Subcutaneous adipose tissue (tissue), 3 donors: Measurements from ENCODE around the genes RASD1 and SREBF1.

- PRO-cap: no peak
- RAMPAGE, long total RNA, 3 experiments: no peak in any of the 3 experiments
Measured at GRCh38 chr17:17385181-17386074, 82.3 kb downstream of the NT5M start.

- PRO-cap: unidirectional peak, minus-strand start at chr17:17420482; bidirectional peak, plus-strand start at chr17:17420632, minus-strand start at chr17:17420482; bidirectional peak, plus-strand start at chr17:17420883, minus-strand start at chr17:17420778
- RAMPAGE, long total RNA, 3 experiments: start-site peak on the plus strand in 1 of 3 experiments, at chr17:17420192-17420382 at its widest, 6 to 9 reads per replicate
Measured at GRCh38 chr17:17420127-17421180, 56.3 kb upstream of the MED9 start.

DNA sequence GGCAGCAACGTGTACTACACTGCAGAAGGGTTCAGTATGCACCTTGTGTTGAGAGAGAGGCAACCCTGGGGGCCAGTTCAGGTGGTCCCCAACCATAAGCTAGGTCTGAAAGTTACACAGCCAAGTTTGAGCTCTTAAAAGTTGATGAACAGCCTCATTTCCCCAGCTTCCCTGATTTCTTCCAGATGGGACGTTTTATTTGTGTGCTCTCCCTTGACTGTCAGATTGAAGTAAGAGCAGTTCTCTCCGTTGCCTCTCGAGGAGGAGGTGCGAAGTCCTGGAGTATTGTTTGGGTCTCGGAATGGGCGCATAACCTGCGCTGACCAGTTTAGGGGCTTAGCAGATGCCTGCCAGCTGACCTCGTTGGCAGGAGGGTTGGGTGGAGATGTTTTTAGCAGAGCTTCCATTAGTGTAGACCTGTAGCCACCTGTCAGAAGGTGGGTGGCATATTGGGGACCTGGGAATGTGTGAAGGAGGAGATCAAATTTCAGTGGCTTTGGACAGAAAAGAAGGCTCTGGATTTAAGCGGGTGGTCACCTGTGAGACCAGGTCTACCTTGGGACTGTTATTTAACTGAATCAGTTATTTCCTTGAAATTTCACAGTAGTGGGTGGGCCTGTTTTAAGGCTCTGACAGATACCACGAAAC is 3.7 kb downstream of the RASD1 start:
- PRO-cap: no peak
- RAMPAGE, long total RNA, 3 experiments: no peak in any of the 3 experiments

GRCh38 chr17:17495812-17496749 is at the start of gene RASD1:
RASD1 (minus strand) TSS chr17:17496395.
- PRO-cap: unidirectional peak, minus-strand start at chr17:17496131; bidirectional peak, plus-strand start at chr17:17496575, minus-strand start at chr17:17496395
- RAMPAGE, long total RNA, 3 experiments: start-site peak on the plus strand in 1 of 3 experiments, at chr17:17496516-17496538 at its widest, 5 reads per replicate; start-site peak on the minus strand in 2 of 3 experiments, at chr17:17496395-17496399 at its widest, 514 to 538 reads per replicate

DNA sequence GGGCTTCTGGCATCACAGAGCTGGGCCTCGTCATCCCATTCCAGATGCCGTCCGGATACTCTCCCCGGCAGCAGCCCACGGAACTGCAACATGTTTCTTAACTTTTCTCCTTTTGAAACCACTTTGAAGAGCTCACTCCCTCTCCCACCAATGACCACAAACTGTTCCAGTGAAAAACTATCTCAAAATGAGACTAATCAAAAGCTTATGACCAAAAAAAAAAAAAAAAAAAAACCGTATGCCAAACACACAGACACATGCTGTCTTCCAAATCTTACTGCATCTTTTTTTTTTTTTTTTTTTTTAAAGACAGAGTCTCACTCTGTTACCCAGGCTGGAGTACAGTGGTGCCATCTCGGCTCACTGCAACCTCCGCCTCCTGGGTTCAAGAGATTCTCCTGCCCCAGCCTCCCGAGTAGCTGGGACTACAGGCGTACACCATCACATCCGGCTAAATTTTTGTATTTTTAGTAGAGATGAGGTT is 17.4 kb downstream of the PEMT start:
- PRO-cap: unidirectional peak, minus-strand start at position 90 of the sequence; unidirectional peak, minus-strand start at position 152 of the sequence
- RAMPAGE, long total RNA, 3 experiments: no peak in any of the 3 experiments

DNA sequence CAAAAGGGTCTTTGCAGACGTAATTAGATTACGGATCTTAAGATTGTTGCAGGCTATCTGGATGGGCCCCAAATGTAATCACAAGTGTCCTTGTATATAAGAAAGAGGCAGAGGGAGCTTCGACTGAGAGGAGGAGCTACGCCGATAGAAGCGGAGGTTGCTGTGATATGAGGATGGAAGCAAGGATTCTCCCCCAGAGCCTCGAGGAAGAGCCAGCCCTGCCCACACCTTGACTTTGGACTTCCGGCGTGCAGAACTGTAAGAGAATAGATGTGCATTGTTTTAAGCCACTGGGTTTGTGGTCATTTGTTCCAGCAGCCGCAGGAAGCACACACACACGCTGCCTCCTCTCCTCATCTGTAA is 10.5 kb upstream of the RAI1 start:
- PRO-cap: no peak
- RAMPAGE, long total RNA, 3 experiments: no peak in any of the 3 experiments

DNA sequence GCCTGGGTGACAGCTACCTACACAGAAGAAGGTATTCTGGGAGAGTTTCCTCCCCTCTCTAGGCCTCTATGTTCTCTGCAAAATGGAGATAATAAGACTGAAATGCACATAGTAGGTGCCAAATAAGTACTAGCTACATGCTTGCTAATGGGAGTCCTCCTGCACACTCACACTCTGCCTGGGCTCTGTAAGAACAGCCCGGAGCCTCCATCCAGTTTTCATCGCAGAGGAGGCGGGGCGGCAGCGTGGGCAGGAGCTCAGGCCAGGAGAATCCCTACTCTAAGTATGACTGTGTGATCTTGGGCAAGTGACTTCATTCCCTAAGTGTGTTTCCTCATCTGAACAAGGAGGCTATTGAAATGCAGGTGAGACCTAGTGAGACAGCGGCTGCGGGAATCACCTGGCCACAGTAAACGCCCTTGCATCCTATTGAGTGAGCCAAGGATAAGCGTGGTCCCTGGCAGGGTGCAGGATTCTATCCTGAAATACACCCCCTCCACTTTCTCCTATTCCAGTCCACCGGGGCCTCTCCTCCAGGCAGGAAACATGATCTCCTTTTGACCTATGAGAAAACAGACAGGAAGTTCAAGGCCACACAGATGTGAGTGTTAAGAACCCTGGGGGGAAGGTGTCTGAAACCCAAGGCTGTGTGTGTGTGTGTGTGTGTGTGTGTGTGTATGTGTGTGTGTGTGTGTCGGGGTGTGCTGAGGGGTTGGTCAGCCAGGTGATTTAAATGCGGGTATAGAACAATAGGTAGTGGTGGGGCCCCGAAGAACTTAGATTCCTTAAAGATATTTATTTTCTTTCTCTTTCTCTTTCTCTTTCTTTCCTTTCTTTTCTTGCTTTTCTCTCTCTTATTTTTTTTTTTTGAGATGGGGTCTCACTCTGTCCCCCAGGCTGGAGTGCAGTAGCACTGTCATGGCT is 5.2 kb upstream of the RAI1 start:
- PRO-cap: no peak
- RAMPAGE, long total RNA, 3 experiments: no peak in any of the 3 experiments

- PRO-cap: no peak
- RAMPAGE, long total RNA, 3 experiments: no peak in any of the 3 experiments
Measured at GRCh38 chr17:17690332-17690703, 9.1 kb downstream of the RAI1 start.

DNA sequence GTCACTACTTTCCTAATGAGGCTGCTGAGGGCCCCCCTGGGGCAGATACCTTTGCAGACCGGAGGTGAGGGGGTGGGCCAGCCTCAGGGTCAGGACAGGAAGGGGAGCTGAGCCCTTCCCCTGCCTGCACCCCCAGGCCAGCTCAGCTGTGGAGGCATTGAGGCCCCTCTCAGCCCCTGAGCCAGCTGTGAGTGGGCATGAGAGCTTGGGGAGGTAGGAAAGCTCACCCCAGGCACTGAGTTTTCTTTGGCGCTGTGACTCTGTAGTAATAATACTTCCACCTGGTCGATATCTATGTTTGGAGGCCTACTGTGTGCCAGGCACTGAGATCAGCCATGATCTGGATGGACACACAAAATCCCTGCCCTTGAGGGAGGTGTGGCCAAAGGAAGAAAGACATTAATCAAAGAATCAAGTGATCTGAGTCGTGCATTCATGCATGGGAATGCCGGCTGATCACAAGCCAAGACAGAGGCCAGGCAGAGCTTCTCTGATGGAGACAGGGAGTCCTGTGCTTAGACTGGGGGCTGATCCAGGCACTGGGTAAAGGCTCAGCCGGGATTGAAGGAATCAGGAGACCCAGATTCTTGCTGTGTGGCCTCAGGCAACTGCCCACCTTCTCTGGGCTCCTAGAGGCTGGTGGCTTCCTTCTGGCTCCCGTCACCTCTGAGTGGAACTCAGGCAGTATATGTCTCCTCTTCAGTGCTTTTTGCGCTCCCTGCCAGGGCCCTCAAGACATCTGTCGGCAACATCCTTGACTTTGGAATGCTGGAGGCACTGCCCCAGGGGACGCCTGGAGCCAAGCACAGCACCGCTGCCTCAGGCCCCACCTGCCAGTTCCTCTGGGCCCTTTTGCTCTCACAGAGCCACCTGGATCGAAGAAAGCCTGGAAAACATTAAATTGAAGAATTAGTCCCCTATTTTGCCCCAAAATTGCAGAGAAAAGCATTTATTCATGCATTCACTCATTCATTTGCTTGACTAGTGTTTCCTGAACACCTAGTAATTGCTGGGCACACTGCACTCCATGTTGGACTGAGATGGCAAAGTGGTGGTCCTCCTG is 17.6 kb downstream of the RAI1 start:
- PRO-cap: unidirectional peak, plus-strand start at position 471 of the sequence
- RAMPAGE, long total RNA, 3 experiments: no peak in any of the 3 experiments

GRCh38 chr17:17713650-17714320 is 32.5 kb downstream of the RAI1 start:
- PRO-cap: unidirectional peak, minus-strand start at chr17:17713941
- RAMPAGE, long total RNA, 3 experiments: no peak in any of the 3 experiments

- PRO-cap: no peak
- RAMPAGE, long total RNA, 3 experiments: no peak in any of the 3 experiments
Measured at GRCh38 chr17:17723146-17723361, 41.8 kb downstream of the RAI1 start.

GRCh38 chr17:17738772-17739368 is 57.6 kb downstream of the RAI1 start:
- PRO-cap: no peak
- RAMPAGE, long total RNA, 3 experiments: no peak in any of the 3 experiments

- PRO-cap: no peak
- RAMPAGE, long total RNA, 3 experiments: no peak in any of the 3 experiments
Measured at GRCh38 chr17:17741314-17741779, 60.1 kb downstream of the RAI1 start.

DNA sequence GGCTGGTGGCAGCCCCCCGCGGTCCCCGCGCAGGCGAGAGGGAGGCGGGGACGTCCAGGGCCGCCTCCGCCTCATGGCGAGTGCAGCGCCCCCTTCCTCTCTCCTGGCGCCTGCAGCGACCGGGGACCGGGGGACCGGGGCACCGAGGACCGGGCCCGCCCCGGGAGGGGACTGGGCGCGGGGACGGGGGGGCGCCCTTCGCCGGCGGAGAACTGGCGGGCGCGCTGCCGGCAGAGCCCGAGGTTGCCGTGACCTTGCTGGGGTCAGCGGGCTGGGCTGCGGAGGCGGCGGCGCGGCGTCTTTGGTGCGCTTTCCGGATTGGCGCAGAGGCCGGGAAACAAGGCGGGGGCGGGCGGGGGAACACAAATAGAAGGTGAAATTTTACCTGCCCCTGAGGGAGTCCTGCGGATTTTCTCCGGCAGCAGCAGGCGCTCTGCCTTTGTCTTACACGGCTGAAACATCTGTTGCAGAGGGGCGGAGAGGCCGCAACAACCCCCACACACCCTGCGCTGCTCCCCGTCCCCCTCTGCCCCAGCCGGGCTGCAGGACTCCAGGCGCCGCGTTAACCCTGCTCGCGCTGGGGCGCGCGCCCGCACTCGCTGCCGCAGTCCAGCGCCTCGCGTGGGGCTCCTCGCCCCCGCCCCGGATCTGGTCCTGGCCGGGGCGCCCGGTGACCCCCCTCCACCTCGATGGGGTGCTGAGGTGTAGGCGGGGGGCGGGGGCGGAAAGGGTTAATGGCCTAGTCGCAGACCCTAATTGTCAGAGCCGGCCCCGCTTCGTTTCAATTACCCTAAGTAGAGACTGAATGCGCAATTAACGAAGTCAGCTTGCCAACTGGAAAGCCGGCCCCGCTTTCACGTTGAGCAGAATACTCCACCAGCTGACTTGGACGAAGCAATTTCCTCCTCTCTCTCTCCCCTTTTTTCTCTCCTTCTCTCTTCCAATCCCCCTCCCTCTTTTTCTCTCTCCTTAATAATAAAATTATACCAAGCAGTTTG is 53.4 kb downstream of the SREBF1 start:
- PRO-cap: no peak
- RAMPAGE, long total RNA, 3 experiments: no peak in any of the 3 experiments

DNA sequence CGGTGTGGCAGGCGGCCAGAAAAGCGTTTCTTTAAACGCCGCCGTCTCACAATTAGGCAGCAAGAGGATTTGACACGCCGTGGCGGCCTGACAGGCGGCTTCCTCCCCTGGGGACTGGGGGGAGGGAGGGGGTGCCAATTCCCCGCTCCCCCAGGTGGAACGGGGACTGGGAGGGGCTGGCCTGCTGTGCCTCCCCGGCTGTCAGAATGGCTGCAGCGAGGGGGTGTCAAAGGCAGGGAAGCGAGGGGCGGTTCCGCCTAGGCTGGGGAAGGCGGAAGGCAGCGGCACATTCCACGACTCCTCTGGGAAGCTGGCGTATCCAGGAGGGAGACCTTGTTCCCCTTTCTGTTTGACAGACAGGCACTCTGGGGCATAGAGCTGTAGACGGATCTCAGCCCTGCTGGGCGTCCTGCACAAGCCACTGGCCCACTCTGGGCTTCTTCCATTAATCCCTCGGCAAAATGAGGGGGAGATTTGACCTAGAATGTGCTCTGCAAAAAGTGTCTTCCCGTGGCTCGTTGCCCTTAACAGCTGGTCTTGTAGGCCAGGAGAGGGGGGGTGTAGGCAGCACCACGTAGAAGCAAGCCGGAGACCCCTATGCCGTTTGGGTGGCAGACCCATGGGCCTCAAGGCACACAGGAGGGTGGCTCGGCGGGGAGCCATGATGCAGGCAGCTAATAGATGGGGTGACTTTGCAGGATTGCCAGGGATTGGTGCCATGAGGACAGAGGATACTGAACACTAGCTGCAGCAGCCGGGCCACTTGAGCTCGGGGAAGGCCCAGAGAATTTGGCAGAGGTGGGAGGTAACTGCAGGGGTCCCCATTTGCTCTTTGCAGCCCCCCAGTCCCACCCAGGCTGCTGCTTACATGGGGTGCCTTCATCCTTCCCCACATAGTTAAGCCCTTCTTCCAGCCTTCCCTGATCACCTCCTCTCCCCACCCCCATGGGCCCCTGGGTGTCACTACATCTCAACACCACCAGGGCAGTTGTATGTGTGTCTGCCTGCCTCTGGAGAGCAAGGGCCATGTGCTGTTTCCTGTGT is 52.4 kb downstream of the SREBF1 start:
- PRO-cap: no peak
- RAMPAGE, long total RNA, 3 experiments: no peak in any of the 3 experiments

DNA sequence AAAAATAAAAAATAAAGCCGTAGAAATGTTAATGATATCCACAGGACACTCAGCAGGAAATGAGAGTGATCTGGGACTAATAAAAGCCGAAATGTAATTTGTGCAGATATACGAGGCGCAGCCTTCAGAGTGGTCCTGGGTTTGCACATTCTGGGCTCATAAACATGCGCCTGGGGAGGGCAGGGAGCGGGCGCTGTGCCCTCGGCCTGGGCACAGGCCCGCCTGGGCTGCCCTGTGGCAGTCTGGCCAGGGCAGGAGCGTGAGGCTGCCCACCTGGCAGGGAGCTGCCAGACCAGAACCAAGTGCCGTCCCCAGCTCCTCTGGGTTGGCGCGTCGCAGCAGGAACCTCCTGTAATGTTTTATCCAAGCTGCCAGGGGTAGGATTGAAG is 46.2 kb downstream of the SREBF1 start:
- PRO-cap: no peak
- RAMPAGE, long total RNA, 3 experiments: no peak in any of the 3 experiments

GRCh38 chr17:17816052-17816366 is 20.8 kb downstream of the SREBF1 start:
- PRO-cap: no peak
- RAMPAGE, long total RNA, 3 experiments: no peak in any of the 3 experiments

- PRO-cap: no peak
- RAMPAGE, long total RNA, 3 experiments: no peak in any of the 3 experiments
Measured at GRCh38 chr17:17817415-17818039, 19.3 kb downstream of the SREBF1 start.

DNA sequence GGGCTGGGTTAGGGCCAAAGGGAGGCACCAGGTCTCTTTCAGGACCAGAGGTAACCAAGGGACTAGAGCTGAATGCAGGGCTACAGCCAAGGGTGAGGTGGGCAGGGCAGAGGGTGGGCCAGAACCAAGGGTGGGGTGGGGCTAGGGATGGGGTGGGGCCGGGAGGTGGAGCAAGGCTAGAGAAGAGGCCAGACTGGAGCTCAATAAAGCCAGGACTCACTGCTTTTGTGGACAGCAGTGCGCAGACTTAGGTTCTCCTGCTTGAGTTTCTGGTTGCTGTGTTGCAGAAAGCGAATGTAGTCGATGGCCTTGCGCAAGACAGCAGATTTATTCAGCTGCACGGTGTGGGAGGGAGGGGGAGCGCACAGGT is 18.8 kb downstream of the SREBF1 start:
- PRO-cap: no peak
- RAMPAGE, long total RNA, 3 experiments: no peak in any of the 3 experiments

GRCh38 chr17:17836457-17837277 is at the start of gene SREBF1:
SREBF1 (minus strand) TSS chr17:17836986.
- PRO-cap: bidirectional peak, plus-strand start at chr17:17837092, minus-strand start at chr17:17837011
- RAMPAGE, long total RNA, 3 experiments: no peak in any of the 3 experiments